Umbilical cord (tissue), 2 donors: ENCODE data around the genes ELOVL7 and LRRC70.

DNA sequence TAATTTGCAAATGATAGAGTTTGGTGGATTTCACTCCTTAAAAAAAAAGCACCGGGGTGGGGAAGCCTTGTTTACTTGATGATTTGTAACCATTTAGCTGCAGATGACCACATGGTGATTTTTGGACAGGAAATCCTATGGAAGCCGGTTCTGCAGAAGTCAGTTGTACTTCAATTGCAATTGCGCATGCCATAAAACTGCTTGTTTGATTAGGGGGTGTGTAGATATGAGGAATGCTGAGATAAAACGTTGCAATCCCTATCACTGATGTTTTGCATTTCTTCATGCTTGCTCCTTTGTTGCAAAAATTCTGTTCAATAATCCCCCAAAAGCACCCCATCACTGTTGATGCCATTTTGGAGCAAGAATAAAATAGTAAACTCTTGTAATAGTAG, 305.6 kb downstream of the PDE4D start:
- RAMPAGE, long total RNA: no peak

DNA sequence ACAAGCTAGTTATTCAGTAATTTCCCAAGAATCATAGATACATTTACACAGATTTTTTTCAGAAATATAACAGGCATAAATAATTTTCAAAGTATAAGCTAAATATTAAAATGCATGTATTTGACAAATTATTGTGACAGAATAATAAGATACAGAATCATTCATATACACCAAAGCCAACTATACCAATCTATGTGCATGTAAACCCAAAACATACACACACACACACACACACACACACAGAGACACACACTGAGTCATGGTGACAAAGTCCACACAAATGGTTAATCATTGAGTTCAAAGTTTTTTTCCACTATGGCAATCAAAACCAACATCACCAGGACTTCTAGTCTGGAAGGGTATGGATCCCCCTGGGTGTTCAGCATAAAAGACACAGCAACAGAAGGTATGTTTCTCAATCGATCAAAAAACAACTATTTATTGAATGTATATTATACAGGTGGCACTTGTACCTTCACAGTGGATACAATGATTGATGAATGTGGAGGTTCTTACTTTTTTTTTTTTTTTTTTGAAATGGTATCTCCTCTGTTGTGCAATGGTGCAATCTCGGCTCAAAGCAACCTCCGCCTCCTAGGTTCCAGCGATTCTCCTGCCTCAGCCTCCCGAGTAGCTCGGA, 137.1 kb downstream of the PDE4D start:
- RAMPAGE, long total RNA: no peak

- RAMPAGE, long total RNA: no peak
Observed at GRCh38 chr5:59767571-59767946, 126.0 kb downstream of the PDE4D start.

GRCh38 chr5:59965129-59965866, 71.8 kb upstream of the PDE4D start:
- RAMPAGE, long total RNA: no peak

GRCh38 chr5:60285564-60286015, 392.1 kb upstream of the PDE4D start:
- RAMPAGE, long total RNA: no peak

GRCh38 chr5:60334274-60334817, 365.6 kb downstream of the DEPDC1B start:
- RAMPAGE, long total RNA: no peak

GRCh38 chr5:60507569-60508122, 192.3 kb downstream of the DEPDC1B start:
- RAMPAGE, long total RNA: no peak

- RAMPAGE, long total RNA: no peak
Observed at GRCh38 chr5:60541613-60541873, 158.4 kb downstream of the DEPDC1B start.

DNA sequence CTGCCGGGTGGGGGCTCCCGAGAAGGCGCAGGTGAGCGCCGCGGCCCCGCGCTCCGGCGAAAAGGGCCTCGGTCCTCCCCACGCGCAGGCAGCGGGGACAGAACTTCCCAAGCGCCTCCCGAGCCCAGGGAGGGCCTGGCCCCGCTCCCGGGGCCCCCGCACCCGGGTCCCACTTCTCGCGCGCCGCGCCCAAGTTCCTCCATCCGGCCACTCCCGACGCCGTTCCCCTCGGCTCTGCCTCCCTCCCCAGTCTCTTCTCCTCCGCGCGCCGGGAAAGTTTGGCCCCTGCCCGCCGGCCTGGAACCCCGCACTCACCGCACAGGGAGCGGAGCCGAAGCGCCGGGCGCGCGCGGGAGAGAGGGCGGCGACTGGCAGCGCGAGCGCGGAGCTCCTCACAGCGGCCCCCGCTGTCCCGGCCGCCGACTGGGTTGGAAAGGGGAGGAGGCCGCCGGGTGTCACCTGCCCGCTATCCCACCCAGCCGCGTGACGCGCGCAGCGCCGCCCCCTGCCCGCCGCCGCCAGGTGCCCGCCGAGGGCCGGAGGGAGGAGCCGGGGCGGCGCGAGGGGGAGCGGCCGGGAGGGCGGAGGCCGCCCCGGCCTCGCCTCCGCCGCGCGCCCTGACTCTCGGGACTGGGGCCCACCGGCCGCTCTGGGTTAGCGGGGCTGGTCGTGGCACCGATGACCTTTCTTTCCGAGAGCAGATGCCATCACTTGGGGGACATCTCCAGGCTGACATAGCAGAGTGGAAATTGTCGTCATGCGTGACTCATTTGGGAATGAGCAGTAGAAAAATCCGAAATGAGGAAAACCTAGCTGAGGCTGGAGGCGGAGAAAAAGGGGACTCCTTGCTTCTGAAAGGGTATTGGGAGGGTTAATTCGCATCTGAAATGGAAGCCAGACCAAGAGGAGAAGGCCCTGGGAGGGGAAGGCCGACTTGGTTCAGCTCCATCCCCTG, at the start of gene ELOVL7:
Gene ELOVL7 (minus strand): TSS at position 425 of the 955 bp plus-strand sequence.
- RAMPAGE, long total RNA: no peak

- RAMPAGE, long total RNA: no peak
Observed at GRCh38 chr5:60945301-60946463, 677 bp downstream of the NDUFAF2 start.

DNA sequence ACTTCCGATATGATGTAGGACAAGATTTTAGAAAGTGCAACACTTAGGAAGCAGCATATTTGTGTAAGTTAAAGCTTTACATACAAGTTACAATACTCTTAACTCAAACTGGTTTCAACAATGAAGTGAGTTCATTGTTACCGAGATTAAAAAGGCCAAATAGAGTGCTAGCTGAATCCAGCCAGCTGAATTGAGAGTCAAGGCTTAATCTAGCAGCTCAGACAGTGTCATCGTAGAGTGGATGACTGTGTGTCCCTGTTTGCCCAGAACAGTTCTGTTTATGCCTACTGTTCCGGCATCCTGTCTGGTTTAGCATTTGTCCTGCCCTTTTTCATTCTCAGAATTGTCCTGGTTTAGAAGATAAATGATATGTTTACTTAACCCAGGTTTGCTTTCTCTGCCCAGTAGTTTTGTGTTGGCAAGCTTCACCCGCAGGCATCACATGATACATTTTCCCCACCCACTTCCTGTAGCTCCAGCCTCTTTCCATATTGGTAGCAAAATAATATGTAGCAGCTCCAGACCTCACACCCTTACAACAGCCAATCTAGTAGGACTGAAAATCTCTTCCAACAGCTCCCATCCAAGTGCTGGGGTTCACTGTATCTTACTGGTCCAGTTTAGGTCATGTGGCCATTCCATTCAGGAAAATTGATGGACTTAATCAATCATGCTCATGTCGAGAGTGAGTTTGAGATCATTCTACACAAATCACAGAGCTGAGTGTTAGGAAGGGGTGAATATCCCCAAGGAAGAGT, 41.2 kb upstream of the ZSWIM6 start:
- RAMPAGE, long total RNA: no peak

- RAMPAGE, long total RNA: no peak
Observed at GRCh38 chr5:61329321-61329741, 2.7 kb upstream of the ZSWIM6 start.

DNA sequence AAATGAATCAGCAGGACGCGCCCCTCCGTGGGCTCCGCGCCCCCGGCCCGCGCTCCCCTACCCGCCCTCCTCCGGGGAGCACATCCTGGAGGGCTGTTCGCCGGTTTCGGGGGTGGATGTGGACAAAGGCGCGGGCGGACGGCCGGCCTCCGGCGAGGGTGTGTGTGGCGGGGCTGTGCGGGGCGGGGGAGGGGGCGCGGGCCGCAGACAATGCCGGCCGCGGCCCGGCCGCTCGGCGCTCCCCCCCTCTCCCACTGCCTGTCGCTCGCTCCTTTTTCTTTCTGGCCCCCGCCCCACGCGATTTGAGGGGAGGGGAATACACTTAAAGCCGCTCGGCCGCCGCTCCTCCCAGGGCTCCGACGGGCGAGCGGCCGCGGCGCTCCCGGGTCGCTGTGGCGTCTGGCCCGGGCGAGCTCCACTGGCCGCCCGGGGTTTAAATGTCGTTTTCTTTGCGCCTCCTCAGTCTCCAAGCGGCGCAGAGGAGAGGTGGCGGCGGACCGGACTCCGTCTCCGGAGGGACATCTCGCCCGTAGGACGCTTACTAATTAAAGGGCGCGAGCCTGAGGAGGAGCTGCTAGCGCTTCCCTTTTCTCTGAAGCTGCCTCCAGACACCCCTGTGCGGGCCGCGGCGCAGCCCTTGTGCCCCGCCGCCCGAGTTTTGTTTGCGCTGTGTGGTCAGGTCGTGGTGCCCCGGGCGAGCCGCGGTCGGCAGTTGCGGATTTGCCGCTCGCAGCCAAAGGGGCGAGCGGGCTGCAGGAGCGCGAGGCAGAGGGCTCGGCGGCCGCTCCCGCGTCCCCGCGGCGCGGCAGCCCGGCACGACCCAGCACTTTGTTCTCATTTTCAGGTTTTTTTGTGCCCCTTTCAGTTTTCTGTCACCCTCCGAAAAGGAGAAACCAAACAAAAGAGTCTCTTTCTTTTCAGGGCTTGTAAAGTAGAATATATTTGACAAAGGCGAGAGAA, 1.4 kb downstream of the ZSWIM6 start:
- RAMPAGE, long total RNA: no peak

DNA sequence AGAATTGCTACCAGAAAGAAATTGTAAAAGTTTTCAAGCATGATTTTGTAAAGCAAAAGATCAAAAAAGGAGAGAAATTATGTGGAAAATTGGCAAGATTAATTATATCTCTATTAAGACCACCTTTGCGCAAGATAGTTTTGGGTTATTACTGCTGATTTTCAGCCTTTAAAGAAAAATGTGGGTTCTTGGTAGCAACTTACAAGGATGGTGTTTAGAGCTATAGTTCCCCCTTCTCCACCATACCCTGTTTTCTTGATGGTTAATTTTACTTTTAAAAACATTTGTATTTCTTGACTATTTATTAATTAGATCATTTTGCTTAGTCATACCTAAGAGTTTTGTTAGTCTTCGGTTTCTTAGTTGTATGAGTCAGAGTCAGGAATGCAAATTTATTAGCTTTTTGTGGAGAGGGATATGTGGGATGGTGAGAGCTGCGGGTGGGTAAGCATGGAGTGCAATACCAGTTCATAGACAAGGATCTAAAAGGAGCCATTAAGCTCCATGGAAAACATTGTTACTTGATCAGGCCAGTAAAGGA, 77.4 kb downstream of the ZSWIM6 start:
- RAMPAGE, long total RNA: no peak

DNA sequence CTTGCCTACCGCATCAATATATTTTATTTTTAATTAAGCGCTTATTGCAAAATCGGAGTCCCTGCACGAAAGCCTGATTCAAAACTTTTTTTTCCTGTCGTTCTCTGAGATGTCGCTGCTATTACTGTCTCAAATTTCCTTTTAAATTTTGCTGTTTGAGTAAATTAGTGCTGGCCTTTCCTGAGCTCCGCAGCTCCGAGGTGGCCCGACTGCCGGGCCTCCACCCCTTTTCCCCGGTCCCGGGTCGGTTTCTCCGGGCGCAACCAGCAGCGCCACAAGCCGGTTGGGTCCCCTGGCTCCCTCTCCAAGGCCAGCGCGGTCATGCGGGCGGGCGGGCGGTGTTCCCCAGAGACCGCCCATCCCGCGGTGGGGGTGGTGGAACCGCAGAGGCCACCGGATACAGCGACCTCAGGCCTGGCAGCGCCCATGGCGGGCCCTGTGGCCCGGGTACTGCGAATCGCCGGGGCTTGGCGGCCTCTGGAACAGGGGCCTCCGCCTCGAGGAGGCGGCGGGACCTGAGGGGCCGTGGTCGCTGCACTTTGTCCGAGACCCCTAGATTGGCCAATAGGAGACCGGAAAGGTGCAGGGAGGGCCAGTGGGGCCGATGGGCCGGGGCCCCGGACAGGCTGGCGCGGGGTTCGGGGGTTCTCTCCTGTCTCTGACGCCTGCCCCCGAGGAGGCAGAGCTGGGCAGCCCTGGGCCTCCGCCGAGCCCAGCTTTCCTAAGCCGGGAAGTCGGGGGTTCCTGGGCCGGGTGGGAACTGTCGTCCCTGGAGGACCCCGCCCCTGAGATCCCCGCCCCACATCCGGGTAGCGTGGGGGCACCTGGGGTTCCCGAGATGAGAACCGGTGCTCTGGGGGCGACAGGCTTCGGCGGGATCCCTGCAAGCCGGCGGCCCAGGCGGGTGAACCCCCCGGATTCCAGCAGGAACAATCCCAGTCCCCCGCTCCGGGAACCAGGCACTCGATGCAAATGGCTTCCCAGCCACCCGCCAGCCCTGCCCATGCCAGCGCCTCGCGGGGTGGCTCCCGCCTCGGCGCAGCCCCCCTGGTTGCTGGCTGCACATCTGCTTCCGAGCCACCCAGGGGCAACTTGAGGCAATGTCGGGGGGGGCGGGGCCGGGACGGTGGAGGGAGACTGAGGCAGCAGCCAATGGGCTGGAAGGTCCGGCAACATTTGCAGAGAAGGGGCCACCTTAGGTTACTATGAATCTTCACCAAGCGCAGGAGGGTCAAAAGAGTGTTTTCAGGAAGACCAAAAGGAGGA, 293.9 kb downstream of the ZSWIM6 start:
- RAMPAGE, long total RNA: no peak

- RAMPAGE, long total RNA: no peak
Observed at GRCh38 chr5:61666229-61666799, 334.3 kb downstream of the ZSWIM6 start.

GRCh38 chr5:62268369-62268613, 37.7 kb upstream of the KIF2A start:
- RAMPAGE, long total RNA: no peak

DNA sequence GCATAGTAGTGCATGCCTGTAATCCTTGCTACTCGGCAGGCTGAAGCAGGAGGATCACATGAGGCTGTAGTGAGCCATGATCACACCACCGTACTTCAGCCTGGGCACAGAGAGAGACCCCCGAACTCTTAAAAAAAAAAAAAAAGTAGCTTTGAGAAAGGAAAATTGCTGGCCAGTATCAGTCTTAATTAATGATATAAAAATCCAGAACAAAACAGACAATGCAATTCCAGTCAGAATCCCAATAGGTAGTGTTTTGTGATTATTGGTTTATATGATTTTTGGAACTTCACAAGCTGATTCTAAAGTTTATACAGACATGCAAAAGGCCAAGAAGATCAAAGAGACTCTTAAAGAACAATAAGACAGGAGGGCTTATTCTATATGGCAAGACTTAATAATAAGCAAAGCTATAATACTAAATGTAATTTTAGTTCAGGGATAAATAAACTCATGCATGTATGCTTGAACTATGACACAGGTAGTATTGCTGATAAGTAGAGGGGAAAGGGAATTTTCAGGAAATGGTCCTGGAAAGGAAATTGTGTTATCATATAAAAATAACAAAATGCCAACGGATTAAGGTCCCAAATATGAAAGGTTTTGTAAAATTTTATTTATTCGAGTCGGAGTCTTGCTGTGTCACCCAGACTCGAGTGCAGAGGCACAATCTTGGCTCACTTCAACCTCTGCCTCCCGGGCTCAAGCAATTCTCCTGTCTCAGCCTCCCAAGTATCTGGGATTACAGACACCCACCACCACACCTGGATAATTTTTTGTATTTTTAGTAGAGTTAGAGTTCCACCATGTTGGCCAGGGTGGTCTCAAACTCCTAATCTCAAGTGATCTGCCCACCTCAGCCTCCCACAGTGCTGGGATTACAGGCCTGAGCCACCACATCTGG, 31.9 kb downstream of the KIF2A start:
- RAMPAGE, long total RNA: no peak

GRCh38 chr5:62578520-62579083, at the start of gene LRRC70:
Gene LRRC70, plus strand, starts transcription at chr5:62578819.
- RAMPAGE, long total RNA: no peak

DNA sequence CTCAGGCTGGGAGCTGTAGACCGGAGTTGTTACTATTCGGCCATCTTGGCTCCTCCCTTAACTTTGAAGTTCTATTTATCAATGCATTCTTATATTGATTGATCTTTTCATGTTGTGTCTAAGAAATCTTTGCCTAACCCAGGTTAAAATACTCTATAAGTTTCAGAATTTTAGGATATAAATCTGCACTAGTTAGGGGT, 30.7 kb upstream of the RNF180 start:
- RAMPAGE, long total RNA: no peak